Subcutaneous preadipocyte (primary cell): ENCODE measurements around a stretch of chr6.

DNA sequence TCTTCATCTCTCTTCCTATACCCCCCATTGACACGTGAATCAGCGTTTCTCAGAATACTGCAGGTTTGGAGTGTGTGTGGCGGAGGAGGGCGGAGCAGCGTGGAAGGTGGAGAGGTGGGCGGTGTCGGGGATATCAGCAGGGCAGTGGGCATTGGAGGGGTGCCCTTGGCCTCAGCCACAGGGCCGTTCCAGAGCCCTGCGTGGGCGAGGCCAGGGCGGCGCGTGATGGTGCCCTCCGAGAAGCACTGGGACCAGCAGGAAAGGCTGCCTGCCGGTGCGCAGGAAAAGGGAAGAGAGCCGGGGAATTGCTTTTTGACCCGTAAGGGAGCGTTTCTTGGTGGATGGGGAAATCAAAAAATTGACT is 82.8 kb upstream of the DUSP22 start:
- CAGE, long polyA plus RNA, result no peak

DNA sequence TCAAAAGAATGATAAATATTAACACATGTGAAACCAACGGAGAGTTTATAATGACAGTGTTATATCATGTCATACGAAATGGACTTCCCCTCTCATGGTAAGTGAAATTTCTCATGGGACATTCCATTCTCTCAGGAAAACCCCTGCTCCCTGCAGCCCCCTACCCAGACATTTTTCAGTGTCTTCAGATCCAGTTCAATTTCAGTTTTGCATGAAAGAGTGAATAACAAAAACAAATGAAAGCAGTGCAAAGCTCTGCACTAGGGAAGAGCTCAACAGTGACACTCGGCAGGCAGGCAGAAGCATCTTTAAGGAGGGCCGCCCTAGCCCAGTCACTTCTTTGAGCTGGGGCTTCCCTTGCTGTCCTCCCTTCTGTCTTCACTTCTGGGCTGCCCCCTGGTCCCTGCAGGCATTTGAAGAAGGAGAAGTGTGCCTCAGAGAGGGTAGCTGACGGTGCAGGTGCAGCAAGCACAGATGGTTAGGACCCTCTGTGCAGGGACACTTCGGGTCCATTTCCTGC is 5.6 kb upstream of the DUSP22 start:
- CAGE, long polyA plus RNA, result no peak

DNA sequence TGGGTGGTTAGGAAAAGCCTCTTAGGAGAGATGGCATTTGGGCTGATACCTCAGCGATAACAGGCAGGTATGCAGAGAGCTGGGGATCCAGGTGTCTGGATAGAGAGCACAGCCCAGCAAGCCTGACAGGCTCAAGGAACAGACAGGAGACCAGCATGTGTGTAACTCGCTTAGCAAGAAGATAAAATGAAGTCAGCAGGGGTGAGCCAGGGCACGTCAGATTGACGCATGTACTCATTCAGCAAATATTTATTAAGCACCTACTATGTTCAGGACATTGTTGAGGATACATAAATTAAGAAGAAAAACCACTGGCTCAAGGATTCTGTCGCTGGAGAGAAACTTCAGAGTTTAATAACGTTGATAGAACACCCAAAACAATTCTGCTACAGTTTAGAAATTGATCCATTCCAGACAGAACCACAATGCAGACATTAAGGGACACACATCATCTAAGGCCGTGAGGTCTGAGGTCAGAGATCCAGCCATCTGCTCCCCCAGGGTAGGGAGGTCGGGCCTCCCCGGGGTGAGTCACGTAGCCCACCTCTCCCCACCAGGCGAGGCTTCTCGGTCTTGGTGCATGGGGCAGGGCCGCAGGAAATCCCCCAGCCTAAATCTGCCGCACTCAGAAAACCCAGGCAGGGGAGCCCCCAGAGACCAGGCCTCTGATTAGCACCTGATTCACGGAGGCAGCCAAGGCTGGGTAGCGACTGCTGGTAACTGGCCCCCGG is 947 bp upstream of the DUSP22 start:
- CAGE, long polyA plus RNA, result no peak

DNA sequence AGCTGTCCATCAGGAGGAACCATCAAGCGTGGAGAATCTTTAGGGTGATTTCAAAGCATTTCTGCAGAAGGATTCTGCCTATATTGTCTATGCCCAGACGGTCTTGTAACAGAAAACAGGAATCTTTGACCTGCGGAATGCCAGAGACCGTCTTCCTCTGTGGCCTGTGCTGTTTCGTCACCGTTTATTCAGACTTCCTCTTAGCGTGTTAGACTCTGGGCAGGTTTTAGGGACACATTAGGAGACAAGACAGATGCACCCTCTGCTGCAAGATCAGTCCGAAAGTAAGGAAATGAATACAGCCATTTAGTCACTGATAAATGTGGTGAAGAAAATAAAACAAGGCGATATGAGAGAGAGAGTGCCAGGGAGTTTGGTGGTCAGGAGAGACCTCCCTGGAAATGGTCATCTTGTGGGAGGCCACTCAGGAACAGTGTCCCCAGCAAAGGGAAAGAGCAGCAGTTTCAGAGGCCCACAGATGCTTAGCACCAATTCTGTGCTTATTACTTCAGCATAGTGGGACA is 6.4 kb downstream of the DUSP22 start:
- CAGE, long polyA plus RNA, result no peak

GRCh38 chr6:609672-609880 is 47.3 kb downstream of the HUS1B start:
- CAGE, long polyA plus RNA, result no peak

DNA sequence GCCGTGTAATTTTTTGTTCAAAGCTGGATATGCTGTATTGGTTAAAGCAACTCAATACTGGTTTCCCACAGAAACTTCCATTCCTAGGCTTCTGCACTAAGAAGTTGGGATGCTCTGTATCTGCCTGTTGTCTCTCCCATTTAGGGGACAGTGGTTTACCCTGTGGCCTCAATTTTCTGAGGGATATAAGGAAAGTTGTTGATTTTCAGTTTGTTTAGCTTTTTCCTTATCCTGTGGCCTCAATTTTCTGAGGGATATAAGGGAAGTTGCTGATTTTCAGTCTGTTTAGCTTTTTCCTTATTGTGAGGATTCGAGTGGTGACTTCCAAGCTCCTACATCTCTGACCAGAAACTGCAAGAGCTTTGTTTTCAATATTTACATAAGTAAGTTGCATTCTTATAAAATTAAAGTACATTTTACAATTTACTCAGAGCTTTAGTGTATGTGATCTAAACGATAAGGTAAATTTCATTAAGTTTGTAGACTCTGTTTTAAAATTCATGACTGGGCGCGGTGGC is 15.6 kb upstream of the HUS1B start:
- CAGE, long polyA plus RNA, result no peak

- CAGE, long polyA plus RNA, result no peak
These were observed 241.8 kb upstream of the FOXQ1 start for GRCh38 chr6:1070085-1070554.

- CAGE, long polyA plus RNA, result no peak
These were observed 175.5 kb upstream of the FOXQ1 start for GRCh38 chr6:1136461-1136776.

DNA sequence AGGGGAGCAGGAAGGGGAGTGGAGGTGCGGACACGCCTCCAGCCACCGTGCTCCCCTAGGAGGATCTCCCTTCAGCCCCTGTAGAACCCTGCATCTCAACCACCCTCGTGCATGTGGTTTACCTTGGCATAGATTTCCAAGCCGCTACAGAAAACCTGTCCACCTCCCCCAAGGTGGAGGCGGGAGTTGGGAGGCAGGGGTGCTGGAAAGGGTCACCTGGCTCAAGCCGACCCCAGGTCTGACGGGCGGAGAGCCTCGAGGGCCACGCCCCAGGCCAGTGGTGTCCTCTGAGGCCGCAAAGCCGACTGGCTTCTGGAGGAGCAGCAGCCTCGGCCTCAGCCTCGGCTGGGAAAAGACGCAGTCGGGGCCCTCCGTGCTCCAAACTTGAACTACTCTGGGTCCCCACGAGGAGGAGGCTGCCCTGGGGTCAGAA is 6.4 kb upstream of the FOXF2 start:
- CAGE, long polyA plus RNA, result no peak

DNA sequence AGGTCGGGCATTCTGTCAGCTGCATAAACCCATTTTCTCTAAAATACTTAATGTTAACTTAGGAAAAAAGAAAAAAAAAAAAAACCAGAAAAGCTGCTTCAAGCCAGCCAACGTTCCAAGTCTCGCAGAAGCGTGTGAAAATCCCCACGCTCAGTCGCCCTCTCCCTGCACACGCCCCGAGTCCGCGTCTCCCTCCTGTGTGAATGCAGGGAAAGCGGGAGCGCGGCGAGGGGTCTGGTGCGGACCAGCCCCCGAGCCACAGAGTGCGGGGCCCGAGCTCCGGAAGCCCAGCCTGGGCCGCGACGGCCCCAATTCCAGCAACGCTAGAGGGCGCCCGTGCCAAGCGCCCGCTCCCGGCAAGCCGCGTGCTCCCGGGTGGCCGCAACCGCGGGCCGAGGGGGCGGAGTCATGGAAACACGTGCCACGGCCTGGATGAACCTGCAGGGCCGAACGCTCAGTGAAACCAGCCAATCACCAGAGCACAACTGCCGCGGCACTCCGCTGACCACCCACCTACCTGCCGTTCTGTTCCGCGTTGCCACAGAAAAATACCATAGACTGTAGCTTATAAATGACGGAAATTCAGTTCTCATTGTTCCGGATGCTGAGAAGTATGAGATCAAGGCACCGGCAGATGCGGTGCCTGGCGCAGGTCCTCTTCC is 85.8 kb upstream of the FOXC1 start:
- CAGE, long polyA plus RNA, result no peak

GRCh38 chr6:1607298-1608065 is 2.2 kb upstream of the FOXC1 start:
- CAGE, long polyA plus RNA, result no peak

- CAGE, long polyA plus RNA, result no peak
These were observed 3.6 kb downstream of the FOXC1 start for GRCh38 chr6:1613288-1613840.

DNA sequence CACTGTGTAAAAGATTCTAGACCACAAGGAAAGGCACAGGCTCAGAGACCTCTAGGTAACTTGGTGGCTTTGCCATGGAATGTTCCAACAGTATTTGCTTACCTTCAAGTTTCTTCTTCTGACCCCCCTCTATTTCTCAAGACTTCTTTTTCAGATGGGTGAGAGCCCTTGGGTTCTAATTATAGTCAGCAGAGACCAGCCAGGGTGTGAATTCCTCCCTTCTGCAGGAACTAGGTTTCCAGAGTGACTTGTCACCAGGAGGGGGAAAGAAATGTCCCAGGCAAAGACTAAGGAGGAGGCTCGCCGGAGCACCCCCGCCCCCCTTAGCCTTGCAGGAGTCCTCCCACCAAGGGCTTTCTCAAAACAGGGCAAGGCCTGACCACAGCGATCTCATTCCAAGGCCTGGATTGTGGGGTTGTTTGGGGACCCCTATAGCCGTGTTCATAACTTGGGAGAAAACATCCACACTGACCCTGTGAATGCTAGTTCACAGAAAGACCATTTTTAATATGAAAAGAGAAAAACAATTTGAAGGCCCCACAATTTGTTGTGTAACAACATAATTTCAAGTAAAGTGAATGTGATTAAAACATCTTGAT is 13.7 kb downstream of the FOXC1 start:
- CAGE, long polyA plus RNA, result no peak

DNA sequence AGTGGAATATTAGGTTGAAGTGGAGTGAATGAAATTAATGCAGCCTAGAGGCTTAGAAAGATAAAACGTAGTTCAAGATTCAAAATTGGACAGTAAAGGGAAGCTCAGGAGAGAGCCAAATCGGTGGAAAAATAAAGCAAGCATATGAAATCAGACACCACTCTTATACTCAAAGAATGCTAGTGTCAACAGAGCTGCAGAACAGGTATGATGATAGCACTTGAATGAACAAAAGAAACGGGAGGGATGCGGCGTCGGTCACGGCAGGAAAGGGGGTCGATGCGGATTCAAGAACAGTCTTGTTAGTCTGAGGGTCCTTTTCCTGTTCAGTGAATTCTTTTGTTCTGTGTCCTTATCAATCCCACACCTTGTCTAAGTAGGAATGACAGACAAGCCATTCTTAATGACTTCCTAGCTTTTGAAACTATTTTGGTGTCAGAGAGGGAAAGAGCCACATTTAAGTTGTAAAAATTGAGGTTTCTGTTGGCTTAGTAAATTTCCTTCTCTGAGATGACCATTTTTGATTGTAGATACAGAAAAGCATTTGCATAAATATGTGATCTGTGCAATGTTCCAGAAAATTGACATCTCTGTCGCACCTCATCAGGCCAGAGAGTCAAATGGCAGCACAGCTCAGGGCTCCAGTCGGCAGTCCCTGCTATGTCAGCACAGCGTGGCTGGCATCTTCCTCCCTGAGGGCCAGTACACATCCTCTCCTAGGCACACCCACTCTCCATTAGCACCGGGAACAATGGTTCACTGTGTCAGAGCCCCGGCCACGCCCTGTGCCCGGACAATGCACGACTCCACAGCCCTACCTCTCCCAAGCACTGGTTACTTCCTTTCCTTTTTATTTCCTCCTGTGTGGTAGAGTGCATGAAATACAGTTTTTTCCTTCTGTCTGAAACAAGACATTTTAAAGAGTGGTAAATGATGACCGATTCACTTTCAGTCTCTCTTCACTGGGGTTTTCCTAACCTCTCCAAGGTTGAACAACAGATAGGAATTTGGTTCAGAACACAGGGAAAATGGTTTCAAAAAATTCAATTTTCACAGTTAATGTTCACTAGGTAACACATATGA is 114.7 kb downstream of the FOXC1 start:
- CAGE, long polyA plus RNA, result no peak

- CAGE, long polyA plus RNA, result no peak
These were observed 117.9 kb downstream of the GMDS start for GRCh38 chr6:2127249-2128095.

DNA sequence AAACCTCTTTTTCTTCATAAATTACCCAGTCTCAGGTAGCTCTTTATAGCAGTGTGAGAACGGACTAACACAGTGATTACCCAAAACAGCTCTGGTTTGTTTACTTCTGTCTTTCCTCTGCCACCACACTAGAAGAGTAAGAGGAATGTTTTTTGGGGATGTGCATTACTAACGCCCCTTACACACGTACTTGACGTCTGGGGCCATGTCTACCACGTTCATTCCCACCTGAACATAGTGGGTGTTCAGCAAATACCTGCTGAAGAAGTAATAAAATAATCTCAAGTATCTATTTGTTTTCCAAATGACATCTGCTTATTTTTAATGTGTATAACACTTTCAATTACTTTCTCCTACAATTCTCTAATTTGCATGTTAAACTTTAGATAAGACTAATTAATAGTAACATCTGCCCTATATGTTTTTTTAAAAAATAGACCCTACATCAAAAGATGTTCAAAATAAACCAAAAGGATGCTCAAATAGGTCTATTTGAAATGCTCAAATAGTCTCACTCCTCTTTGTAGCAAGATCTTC is 34.2 kb downstream of the GMDS start:
- CAGE, long polyA plus RNA, result no peak

DNA sequence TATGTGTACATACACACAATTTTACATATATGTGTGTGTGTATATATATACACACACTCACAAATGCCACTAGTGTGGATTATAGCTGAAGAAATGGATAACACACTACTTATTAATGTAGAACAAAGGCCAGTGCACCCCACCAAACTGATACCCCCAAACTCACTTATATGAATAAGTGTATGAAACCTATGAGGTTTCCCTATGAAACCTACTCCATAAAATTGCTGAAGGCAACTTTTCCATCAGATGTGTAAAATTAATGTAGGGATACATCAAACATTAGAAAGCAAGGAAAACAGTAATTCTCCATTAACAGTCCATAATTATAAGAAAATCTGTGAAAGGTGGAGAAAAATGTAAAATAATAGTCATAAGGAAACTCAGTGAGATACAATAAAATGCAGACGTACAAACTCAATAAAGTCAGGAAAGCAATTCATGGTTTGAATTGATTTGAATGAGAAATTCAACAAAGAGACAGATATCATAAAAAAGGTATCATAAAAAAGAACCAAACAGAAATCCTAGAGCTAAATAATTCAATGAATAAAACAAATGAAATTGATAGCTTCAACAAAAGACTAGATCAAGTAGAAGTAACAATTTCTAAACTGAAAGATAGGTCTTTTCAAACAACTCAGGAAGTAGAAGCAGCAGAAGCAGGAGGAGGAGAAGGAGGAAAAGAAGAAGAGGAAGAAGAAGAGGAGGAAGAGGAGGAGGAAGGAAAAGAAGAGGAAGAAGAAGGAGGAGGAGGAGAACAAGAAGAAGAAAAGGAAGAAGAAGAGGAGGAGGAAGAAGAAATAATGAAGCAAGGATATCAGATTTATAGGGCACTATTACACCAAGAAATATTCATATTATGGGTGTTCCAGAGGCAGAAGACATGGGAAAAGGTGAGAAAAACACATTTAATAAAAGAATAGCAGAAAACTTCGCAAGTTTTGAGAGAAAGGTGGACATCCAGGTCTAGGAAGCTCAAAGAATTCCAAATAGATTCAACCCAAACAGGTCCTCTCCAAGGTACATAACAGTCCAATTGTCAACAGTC is 92.2 kb upstream of the GMDS start:
- CAGE, long polyA plus RNA, result no peak

DNA sequence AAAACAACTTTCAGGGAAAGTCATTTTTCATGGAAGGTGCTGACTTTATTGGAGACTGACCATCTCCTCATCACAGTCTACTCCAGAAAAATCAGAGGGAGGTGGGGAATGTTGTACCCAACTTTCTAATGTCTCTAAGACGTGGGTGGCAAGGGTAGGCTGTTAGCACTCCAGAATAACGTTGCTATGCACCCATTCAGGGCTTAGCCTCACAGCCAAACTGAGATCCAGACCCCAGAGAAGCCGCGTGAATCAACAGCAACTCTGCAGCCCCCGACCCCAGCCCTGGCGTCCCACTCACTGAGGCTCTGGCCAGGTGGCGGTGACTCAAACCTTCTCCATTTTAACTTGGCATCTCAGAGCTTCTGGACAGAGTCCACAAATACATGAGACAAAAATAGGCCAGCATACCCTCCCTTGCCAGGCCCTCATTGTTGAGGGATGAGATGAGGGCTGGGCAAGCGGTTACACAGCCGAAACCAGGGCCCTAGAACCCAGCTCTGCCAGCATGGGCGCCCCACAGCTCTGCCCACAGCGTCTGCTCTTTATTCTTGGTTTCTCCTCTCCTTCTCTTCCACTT is 118.4 kb downstream of the MYLK4 start:
- CAGE, long polyA plus RNA, result no peak

GRCh38 chr6:2862544-2863446 is 21.1 kb upstream of the SERPINB1 start:
- CAGE, long polyA plus RNA, result no peak

- CAGE, long polyA plus RNA, result no peak
These were observed 22.9 kb downstream of the SERPINB6 start for GRCh38 chr6:2948034-2949219.